HTR-8/SVneo (cell line): ENCODE results near the gene GJD3.

- RRBS = no CpG with 5 or more reads among the region's 13 CpGs
Measured at GRCh38 chr17:40031568-40032257, 16.5 kb downstream of the CSF3 start.

GRCh38 chr17:40063597-40063894, 781 bp downstream of the THRA start:
- RRBS = no CpG with 5 or more reads among the region's 7 CpGs

DNA sequence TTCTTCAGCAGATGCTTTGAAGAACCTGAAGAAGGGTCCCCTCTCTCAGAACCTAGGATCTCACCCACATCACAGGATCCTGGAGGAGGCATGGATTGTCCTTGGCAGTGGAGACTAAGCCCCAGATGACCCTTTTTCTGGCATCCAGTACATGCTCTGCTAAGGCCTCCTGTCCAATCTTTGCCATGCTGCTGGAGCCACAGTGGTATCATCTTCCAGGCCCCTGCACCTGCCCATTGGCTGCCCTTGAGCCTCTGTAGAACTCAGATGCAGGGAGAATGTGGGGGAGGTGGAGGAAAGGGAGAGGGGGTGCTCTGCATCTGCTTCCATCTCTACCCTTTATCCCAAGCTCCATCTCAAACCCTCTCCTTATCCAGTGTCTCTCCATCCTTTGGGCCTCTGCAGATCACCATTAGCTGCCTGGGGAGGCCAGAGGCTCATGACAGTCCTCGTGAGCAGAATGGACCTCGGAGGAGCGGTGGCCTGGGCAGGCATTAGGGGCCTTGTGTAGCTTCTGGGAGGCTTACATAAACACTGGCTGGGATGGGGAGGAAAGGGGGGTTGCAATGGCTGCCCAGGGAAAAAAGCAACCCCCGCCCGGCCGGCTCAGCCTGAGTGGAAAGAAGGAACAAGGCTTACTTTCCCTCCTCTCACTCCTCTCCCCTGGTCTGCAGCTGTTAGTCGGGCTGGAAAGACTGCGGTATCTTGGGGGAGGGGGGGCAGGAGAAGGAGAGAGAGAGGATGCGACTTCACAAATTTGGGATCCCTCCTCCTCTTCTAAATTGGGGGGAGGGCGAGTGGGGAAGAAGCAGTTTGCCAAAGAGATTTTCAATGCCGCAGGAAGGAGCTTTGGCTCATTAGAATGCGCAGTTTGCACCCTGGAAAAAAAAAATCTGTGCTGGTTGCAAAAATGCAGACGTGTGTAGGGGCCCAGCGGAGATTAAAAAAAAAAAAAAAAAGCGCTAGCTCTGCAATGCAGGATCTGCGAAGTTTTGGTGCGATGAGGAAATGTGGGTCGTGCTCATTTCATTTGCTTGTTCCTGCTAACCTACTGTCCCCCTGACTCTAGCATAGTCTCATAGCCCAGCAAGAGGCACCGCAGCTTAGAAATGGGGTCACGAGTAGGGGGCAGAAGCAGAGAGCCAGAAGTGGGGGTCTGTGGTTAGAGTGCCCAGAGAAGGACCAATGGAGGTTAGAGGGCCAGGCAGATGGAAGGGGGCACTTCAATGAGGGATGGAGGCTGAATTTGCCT, 6.4 kb upstream of the NR1D1 start:
- RRBS = no CpG with 5 or more reads among the region's 20 CpGs

- RRBS = 1% methylated on average over 7 of the region's 7 CpGs
Measured at GRCh38 chr17:40121694-40121765, 241 bp upstream of the MSL1 start.

DNA sequence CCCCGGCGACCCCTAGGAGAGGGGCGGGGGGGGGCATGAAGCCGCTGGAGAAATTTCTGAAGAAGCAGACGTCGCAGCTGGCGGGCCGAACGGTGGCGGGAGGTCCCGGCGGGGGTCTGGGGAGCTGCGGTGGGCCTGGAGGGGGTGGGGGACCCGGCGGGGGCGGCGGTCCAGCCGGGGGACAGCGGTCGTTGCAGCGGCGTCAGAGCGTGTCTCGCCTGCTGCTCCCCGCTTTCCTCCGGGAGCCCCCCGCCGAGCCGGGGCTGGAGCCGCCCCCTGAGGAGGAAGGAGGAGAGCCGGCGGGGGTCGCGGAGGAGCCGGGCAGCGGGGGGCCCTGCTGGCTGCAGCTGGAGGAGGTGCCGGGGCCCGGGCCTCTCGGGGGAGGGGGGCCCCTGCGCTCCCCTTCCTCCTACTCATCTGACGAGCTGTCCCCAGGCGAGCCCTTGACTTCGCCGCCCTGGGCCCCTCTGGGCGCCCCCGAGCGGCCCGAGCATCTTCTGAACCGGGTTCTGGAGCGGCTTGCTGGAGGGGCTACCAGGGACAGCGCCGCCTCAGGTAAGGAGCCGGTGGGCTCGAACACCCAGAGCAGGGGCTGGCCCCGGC, 658 bp downstream of the RAPGEFL1 start:
- RRBS = 97% methylated on average over 35 of the region's 55 CpGs

GRCh38 chr17:40190402-40190993, 13.2 kb downstream of the RAPGEFL1 start:
- RRBS = no CpG with 5 or more reads among the region's 14 CpGs

GRCh38 chr17:40218531-40219015, 531 bp upstream of the WIPF2 start:
- RRBS = no CpG with 5 or more reads among the region's 14 CpGs

GRCh38 chr17:40271207-40271703, 16.4 kb upstream of the CDC6 start:
- RRBS = no CpG with 5 or more reads among the region's 5 CpGs

DNA sequence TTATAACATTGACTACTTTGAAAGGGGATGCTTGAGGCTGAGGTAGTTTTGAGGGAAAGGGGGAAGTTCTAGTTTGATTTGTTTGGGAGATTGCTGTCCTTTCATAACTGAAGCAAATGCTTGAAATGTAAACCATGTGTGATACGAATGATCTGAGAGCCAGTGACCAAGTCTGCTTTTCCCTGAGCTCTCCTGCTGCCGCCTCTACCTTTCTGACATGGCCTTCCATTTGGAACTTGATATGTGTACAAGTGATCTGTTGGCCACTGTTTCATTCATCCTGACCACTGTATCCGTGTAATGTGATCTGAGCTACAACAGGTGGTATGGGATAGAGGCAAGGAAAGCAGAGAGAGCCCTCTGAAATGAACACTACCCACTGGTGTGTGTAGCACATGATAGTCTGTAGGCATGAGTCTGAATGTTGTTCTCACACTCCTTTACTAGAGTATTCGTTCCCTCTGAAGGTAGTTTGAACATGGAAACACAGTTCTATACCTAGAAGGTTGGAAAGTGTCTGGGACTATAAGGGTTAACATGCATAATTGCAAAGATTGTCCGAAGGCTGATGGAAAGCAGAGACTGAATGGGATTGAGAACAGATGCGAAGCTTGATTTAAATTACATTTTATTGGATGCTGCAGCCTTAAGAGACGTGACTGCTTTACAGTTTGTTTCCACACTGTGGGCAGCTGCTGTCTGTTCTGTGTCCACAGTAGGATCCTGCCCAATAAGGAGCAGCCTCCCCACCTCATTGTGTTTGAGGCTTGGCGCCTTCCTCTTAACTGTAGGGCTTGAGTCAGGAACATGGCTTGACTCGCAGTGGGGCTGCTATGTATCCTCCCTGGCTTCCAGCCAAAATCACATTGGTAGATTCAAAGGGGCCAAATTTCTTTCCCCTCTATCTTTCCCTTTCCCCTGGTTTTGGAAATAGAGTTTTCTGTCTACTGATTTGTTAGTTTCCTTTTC, 5.5 kb upstream of the RARA start:
- RRBS = no CpG with 5 or more reads among the region's 9 CpGs

- RRBS = no CpG with 5 or more reads among the region's 4 CpGs
Measured at GRCh38 chr17:40304203-40304826, 4.7 kb upstream of the RARA start.

- RRBS = no CpG with 5 or more reads among the region's 8 CpGs
Measured at GRCh38 chr17:40311049-40311554, 2.1 kb downstream of the RARA start.

- RRBS = 48% methylated on average over 2 of the region's 13 CpGs
Measured at GRCh38 chr17:40319596-40320696, 11.0 kb downstream of the RARA start.

DNA sequence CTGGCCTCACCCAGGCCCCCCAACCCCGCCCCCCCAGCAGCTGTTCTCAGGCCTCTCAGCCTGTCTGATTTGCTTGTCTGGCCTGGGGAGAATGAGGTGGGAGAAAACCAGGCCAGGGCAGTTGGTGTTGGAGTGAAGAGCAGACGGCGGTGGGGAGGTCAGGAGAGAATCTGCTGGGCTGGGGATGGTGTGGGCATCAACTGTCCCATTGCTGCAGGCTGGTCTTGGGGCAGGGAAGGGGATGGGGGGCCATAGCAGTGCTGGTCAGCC, 18.0 kb downstream of the GJD3 start:
- RRBS = no CpG with 5 or more reads among the region's 3 CpGs

DNA sequence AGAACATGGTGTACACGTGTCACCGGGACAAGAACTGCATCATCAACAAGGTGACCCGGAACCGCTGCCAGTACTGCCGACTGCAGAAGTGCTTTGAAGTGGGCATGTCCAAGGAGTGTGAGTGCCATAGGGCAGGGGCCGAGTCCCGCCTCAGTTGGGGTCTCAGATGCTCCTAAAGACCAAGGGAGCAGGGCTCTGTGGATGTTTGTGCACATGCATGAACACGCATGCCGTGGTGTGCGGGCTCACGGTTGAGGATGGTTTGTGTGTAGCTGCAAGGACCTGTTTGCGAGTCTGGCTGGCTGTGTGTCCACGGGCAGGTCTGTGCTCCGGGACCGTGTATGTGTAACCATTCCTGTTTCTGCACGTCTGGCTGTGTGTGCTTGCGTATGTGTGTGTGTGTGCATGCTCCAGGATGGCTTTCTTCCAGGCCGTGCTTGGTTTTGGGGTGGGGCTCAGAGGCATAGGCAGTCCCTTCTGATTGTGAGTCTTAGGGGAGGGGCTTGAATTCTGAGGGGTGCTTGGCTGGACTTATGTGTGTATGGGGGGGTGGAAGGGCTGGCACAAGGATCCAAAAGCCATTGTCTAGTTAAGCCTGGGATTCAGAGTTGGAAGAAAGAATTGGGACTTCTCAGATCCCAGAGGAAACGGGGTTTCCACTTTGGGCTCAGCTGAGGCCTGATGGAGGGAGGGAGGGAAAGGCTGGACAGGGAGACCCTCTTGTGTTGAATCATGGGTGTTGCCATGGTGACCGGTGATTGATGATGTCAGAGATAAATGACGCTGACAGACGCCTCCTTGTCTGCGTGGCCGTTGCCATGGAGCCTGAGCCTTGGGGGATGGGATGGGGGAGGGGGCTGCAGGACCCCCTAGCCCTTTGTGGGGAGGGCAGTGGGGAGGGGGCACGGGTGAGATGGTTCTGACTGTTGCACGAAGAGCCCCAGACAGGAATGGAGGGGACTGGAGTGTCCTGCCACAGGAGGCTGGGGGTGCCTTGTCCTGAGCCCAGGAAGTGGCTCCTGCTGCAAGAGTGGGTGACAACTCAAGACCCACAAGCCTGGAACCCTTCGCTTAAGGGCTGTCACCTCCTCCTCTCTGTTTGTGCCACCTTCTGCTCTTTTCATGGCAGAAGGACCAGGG, 14.4 kb downstream of the GJD3 start:
- RRBS = no CpG with 5 or more reads among the region's 27 CpGs

DNA sequence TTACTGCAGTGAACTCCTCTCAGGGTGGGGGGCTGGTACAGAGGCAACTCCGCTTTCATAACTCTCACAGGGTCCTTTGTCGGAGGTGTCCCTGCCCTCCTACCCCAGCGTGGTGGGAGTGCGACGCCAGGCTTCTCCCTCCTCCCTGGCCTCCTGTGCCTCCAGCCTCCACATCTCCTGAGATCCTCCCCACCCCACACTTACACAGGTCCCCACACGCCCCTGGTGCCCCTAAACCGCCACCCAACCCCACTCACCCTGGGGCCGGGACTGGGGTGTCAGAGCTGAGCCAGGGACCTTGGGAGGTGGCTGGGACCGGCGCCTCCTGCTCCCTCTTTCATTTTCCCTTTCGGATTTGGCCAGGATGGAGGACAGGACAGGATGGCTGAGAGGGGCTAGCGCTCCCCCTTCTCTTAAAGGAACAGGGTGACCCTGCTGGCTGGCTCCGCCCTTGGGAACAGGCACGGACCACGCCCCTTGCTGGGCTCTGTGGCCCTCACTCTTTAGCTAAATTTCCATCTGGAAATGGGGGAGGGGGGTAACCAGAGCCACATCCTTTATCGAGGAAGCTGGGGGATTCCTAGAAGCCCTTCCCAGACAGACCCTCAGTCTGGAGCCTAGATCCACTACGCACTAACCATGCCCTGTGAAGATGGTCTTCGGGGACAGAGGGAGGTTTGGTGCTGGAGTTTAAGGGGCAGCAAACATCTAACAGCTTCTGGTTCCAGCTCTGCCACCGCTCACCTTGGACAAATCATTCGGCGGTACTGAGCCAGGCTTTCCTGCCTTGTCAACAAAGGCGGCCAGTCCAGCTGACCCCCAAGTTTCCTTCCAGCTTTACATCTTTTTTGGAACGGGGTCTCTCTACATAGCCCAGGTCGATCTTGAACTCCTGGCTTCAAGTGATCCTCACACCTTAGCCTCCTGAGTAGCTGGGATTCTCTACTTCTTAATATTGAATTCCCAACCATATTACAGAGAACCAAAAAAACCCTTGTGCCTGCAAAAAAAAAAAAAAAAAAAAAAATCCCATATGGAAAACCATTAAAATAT, at the start of gene GJD3:
Gene GJD3, minus strand, starts transcription at position 387 of the 1,053 bp plus-strand sequence.
- RRBS = 80% methylated on average over 2 of the region's 24 CpGs

GRCh38 chr17:40433018-40433494, 10.2 kb upstream of the IGFBP4 start:
- RRBS = no CpG with 5 or more reads among the region's 2 CpGs

- RRBS = no CpG with 5 or more reads among the region's 9 CpGs
Measured at GRCh38 chr17:40490289-40491381, 10.8 kb downstream of the TNS4 start.

DNA sequence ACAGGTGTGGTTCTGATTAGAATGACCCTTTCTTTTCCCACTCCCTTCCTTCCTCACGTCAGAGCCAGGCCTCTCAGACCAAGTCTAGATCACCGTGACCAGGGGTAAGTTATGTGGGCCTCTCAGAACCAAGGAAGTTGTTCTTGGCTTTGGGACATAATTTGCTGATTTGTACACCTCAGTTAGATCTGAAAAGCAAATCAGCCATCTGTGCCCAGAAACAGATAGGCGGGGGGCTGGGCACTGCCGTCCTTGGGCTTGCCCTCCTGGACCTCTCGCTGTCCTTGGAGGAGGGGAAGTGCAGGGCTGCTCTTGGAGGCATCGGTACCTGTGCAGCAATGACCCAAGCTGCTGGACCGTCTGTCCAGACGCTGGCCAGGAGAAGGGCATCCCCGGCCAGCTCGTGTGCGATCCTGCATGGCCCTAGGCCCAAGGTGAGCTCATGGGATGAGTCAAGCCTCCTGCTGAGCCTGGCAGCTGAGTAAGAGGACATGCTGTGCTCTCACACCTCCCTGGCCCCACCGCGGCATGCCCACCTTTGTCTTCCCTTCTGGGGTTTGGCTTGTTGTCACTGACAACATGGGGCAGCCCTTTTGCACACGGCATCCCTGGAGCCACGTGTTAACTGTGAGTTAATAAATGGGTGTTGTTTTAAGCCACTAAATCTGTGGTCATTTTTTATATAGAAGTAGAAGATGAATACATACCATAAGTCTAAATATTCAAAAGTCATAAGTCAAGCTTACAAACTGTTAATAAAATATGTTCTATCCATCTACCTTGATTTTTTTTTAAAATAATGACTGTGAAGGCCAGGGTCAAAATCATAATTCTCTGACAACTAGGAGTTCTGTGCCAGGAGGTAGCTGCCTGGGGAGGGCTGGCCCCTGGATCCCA, 8.8 kb upstream of the TNS4 start:
- RRBS = no CpG with 5 or more reads among the region's 15 CpGs

GRCh38 chr17:40539767-40540342, 25.4 kb downstream of the CCR7 start:
- RRBS = no CpG with 5 or more reads among the region's 9 CpGs

GRCh38 chr17:40547345-40548045, 17.8 kb downstream of the CCR7 start:
- RRBS = no CpG with 5 or more reads among the region's 7 CpGs